ENCODE measurements around the genes MARCKS and FAM162B.

DNA sequence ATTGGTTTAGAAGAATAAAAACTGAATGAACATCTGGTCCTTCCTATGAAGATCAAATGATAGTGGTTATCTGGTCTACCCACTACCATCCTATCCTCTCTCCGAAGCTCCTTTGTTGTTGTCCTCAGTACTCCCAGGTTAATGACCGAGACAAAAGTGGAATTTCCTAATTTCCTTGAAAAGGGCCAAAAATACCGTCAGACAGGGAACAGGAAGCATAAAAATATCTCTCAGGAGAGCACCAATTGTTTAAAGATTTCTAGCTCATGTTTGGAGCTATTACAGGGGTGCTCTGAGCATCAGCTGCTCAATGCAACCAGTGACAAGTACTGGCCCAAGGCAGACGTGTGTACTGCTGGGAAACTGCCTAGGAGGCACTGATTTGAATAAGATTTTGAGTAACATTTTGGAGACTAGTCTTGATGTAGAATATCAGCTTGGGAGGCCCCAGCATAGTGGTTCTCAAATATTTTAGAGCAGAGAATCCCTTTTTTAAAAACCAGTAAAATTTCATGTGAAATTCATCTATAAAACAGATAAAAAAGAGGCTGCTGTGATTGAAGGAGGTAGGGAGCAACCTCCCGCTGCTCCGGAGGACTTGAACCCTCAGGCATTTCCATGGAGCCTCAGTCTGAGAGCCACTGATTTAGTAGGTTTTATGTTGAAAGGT lies 17.3 kb downstream of the LAMA4 start:
- PRO-cap: bidirectional peak, plus-strand start at position 310 of the sequence, minus-strand start at position 143 of the sequence
- RAMPAGE, long total RNA, 2 experiments: no peak in any of the 2 experiments

GRCh38 chr6:112296297-112296496 lies 41.8 kb upstream of the LAMA4 start:
- PRO-cap: no peak
- RAMPAGE, long total RNA, 2 experiments: no peak in any of the 2 experiments

DNA sequence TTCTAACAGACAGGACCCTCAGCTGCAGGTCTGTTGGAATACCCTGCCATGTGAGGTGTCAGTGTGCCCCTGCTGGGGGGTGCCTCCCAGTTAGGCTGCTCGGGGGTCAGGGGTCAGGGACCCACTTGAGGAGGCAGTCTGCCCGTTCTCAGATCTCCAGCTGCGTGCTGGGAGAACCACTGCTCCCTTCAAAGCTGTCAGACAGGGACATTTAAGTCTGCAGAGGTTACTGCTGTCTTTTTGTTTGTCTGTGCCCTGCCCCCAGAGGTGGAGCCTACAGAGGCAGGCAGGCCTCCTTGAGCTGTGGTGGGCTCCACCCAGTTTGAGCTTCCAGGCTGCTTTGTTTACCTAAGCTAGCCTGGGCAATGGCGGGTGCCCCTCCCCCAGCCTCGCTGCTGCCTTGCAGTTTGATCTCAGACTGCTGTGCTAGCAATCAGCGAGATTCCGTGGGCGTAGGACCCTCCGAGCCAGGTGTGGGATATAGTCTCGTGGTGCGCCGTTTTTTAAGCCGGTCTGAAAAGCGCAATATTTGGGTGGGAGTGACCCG lies 572.5 kb downstream of the RFPL4B start:
- PRO-cap: no peak
- RAMPAGE, long total RNA, 2 experiments: no peak in any of the 2 experiments

DNA sequence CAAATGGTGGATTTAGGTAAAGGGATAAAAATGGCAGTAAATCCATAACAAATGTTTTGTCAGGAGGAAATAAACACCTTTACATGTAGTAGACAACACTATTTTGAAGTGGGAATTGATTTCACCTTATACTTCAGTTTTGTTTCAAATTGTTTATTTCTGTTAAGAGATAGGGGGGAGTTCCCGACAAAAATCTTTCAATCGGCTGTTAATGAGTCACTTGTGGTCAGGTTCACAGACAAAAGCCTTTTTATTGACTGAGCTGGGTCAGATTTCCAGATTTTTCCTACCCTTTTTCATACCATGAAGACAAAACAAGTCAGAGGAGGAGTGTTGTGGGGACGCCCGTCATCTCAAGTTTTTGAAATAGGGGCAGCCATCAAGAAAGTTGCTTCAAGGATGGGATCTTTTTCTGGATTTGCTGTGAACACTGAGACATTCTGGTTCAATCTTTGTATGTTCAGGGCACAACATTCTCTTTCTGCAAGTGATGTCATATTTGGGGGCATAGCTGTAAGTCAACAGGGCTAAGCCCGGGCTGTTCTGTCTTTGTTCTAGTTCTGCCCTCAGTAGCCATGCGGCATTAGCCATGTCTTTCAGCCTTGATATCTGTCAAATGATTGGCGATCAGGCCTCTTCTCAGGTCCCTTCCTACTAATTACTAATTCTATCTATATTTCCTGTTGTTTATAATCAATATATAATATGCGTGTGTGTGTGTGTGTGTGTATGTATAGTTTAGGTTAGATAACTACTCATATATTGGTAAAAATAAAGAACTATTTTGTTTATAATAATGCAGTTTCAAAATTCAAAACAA lies 496.0 kb upstream of the MARCKS start:
- PRO-cap: unidirectional peak, plus-strand start at position 317 of the sequence
- RAMPAGE, long total RNA, 2 experiments: no peak in any of the 2 experiments

DNA sequence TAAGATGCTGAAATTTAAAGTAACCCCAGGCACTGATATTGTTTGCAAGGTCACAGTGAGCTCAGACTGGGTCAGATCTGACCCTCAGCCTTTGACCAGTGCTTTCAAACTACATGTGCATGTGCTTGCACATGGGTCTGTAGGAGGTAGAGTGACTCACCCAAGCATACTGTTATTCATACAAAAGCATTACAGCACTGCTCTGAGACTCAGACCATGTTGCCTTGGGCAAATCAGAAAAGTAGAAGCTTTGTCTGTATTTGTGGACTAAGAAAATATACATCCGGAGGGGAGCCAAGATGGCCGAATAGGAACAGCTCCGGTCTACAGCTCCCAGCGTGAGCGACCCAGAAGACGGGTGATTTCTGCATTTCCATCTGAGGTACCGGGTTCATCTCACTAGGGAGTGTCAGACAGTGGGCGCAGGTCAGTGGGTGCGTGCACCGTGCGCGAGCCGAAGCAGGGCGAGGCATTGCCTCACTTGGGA lies 326.3 kb upstream of the MARCKS start:
- PRO-cap: no peak
- RAMPAGE, long total RNA, 2 experiments: no peak in any of the 2 experiments

DNA sequence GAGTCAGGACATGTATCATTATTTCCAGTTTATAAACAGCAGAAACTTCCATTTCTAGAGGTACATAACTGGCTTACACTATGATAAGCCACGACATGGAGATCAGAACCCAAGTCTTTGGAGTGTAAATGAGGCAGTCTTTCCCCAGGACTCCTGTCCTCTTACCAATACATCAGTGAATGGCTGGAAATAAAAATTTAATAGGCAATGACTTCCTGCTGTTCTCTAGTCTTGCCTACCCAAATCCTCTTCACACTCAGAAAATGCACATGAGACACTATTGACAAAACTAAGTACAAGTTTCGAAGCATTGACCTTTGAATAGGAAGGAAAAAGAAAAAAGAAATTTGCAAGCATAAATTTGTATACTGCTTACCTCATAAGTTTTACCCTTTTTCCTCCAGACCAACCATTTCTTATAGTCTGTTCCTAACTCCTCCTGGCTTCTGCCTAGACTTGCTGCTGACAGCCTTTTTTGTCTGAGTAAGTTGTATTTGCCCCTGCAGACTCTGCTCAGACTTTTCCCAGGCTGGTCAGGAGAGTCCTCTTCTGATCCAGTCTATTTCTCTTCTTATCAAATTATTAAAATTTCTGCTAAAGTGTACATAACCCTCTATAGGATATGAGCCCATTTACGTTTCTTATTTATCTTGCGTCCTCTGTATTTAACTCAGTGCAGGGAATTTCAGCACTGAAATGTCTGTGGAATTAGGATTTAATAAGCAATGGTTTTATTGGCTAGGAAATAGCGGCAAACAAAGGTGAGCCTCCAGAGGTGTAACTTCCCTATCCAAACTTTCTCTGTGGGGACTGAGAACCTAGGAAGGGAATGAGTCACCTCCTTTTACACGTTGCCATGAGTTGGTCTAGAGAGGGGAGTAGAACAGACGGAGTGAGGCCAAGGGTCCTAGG lies 207.2 kb upstream of the MARCKS start:
- PRO-cap: no peak
- RAMPAGE, long total RNA, 2 experiments: no peak in any of the 2 experiments

DNA sequence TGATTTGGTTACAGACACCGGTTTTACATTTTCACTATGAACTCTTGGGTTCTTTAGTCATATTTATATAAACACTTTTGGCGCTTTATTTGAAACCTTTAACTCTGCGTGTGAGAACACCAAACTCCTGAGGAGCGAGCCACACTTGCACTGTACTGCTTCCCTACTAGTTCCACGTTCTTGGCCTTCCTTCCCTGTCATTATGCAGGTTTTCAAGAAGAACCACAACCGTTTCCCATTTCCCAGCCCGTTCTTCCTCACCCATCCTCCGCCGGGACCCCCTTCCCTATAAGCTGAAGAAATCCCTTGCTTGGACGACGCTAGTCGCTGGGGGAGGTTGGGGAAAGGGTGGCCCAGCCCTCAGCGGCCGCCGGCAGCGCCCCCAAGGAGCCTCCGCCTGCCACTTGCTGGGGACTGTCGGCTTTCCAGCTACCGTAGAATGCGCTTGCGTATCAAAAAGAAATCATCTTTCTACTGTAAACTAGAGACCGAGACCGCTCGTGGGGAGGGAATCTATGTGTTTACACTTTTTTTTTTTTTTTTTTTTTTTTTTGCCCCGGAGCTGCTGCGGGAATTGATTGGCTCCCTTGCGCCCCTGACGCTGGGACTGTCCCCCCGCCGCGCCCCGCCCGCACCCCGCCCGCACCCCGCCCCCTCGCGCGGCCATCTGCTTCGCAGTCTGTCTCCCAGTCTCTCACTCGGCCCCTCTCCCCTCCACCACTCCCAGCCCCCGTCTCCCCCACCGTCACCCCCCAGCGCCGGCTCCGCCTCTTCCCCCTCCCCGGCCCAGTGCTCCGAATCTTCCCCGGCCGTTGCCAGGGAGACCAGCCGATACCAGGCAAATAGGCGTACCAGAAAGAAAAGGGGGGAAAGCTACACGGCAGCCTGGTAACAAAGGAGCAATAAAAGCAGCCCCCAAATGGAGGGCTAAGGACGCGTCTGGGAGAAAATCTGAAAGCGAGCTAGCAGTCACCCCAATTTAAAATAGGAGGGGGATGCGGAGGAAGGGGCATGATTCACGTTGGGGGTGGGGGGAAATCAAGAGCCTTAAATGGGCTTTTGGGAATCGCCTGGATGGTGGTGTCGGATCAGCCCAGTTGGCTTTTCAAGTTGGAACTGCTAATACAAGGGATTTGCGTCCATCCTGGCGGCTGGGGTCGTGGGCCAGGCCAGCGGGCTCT lies 2.3 kb upstream of the MARCKS start:
- PRO-cap: bidirectional peak, plus-strand start at position 675 of the sequence, minus-strand start at position 443 of the sequence; bidirectional peak, plus-strand start at position 870 of the sequence, minus-strand start at position 722 of the sequence
- RAMPAGE, long total RNA, 2 experiments: no peak in any of the 2 experiments

GRCh38 chr6:113857123-113857580 lies at the start of gene MARCKS:
TSS of gene MARCKS (plus strand) at chr6:113857345.
- PRO-cap: bidirectional peak, plus-strand start at chr6:113857396, minus-strand start at chr6:113857276
- RAMPAGE, long total RNA, 2 experiments: start-site peak on the plus strand in 2 of 2 experiments, at chr6:113857339-113857400 at its widest, 21 to 81 reads per replicate

DNA sequence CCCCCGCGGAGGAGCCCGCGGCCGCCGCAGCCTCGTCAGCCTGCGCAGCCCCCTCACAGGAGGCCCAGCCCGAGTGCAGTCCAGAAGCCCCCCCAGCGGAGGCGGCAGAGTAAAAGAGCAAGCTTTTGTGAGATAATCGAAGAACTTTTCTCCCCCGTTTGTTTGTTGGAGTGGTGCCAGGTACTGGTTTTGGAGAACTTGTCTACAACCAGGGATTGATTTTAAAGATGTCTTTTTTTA lies 3.2 kb downstream of the MARCKS start:
- PRO-cap: no peak
- RAMPAGE, long total RNA, 2 experiments: no peak in any of the 2 experiments

DNA sequence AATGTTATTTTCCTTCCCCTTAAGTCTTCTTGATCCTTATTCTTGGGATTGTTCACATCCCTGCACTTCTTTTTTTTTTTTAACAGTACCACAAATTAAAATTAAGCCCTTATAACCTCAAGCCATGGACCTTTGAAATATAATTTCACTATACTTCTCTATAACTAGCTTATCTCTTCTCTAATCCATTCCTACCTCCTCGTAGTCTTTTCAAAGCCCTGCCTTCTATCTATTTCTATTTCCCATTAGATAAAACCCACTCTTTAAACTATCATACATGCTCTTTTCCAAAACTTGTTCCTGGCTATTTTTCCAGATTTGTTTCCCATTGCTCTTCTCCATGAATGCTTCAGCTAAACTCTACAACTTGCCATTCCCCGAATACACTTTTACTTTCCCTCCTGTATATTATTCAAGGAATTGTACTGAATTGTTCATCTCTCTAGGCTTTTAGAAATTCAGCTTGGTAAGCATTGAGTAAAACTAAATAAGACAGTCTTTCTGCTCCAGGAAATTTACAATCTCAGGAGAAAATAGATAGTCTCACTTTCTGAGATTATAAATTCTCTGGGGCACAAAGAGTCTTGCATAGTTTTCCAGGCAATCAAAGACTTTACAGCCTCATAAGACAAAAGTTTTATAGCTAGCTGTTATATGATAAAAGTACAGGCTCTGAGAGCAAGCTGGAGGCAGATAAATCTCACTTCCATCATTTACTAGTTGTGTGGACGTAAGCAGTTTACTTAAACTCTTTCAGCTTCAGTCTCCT lies 11.6 kb downstream of the FRK start:
- PRO-cap: no peak
- RAMPAGE, long total RNA, 2 experiments: no peak in any of the 2 experiments

DNA sequence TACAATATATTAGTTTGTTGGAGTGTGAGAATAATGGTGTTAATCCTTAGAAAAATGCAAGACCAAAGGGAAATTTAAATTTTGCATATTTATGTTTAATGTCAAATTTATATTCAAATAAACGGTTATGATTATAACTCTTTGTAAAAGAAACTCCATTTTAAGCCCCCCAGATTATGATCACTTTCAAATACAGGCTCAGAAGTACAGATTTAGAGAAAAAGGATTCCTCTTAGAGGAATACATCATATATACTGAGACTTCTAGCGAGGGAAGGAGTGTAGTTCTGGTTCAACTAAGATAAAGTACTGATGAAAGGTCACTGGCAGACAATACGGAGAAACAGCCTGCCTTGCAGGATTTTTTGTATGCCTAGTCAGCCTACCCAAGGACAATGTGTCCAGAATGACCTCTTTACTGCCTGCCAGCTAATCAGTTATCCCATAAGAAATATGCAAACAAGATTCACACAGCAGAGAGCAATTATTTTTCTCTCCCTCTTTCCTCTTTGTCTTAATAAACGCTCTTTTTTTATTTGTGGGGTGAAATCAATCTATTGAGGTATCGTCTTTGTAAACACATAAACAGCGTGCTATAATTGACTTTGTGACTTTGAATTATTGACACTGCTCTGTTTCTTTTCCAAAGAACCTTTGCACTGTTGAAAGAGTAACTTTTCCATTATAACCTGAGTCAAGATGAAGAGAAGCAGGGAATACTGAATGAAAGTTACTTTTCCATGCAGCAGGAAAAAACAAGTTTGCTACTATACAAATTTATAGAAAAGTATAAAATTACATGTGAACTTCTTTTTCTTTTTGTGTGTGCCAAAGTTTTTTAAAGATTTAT lies 1.4 kb upstream of the TSPYL4 start:
- PRO-cap: no peak
- RAMPAGE, long total RNA, 2 experiments: no peak in any of the 2 experiments

- PRO-cap: no peak
- RAMPAGE, long total RNA, 2 experiments: no peak in any of the 2 experiments
These were observed 7.9 kb downstream of the ZUP1 start for GRCh38 chr6:116660582-116661102.

GRCh38 chr6:116765045-116766101 lies at the start of gene FAM162B:
TSS of gene FAM162B (minus strand) at chr6:116765719.
- PRO-cap: no peak
- RAMPAGE, long total RNA, 2 experiments: no peak in any of the 2 experiments

GRCh38 chr6:117485316-117485858 lies 2.9 kb downstream of the DCBLD1 start:
- PRO-cap: no peak
- RAMPAGE, long total RNA, 2 experiments: no peak in any of the 2 experiments

GRCh38 chr6:117548782-117549279 lies 53.5 kb downstream of the GOPC start:
- PRO-cap: no peak
- RAMPAGE, long total RNA, 2 experiments: no peak in any of the 2 experiments

- PRO-cap: no peak
- RAMPAGE, long total RNA, 2 experiments: no peak in any of the 2 experiments
These were observed 52.9 kb downstream of the GOPC start for GRCh38 chr6:117549280-117549978.

DNA sequence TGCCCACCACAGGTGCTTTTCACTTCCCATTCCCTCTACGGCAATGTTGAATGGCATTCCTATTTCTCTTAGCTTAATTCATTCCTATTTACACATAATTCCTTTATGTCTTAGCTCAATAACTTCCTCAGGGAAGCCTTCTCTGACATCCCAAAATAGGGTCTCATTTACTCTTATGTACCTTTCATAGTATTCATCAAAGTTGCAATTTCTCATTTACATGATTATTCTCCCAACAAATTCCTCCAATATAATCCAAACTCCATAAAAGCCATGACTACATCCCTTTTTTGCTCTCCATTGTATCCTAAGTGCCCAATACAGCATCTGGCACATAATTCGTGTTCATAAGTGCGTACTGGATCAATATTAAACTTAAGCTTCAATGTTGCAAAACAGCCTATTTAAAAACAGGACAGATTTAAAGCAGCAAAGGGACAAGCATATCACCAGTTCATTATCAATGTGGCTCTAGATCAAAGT lies 8.0 kb downstream of the GOPC start:
- PRO-cap: no peak
- RAMPAGE, long total RNA, 2 experiments: no peak in any of the 2 experiments

DNA sequence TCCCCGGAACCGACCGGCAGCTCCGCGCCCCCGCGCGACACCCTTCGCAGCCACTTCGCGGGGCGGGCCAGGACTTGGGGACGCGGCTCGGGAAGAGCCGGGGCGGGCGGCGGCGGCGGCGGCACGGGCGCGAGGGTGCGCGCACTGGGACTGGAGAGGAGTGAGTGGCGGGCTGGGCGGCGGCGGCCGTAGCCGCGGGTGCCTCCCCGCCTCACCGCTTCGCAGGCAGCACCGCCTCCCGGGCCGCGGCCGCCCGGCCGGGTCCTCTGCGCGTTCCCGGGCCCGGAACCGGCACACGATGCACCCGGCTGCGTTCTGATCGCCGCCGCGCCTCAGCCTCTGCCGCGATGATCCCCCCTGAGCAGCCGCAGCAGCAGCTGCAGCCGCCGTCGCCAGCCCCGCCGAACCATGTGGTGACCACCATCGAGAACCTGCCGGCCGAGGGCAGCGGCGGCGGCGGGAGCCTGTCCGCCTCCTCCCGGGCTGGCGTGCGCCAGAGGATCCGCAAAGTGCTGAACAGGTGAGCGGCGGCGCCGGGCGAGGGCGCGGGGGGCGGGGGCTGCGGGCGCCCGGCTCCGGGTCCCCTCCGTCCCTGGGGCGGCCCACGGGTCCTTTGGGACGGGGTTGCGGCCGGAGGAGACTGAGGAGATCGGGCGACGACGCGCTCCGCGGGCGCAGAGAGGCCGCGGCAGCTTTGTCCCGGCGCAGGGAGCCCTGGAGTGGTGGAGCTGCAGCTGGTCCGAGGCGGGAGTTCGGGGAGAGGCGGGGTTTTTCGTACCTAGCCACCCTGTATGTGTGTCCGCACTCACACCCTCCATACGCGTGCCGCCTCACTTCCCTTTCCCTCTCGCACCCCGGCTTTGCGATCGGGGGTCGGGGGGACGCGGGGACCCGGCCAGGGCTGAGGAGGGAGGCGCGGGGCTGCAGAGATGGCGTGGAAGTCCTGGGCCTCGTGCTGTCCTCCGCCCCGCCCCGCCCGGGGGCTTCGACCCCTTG lies 614 bp downstream of the SLC35F1 start:
- PRO-cap: bidirectional peak, plus-strand start at position 163 of the sequence, minus-strand start at position 162 of the sequence
- RAMPAGE, long total RNA, 2 experiments: no peak in any of the 2 experiments

DNA sequence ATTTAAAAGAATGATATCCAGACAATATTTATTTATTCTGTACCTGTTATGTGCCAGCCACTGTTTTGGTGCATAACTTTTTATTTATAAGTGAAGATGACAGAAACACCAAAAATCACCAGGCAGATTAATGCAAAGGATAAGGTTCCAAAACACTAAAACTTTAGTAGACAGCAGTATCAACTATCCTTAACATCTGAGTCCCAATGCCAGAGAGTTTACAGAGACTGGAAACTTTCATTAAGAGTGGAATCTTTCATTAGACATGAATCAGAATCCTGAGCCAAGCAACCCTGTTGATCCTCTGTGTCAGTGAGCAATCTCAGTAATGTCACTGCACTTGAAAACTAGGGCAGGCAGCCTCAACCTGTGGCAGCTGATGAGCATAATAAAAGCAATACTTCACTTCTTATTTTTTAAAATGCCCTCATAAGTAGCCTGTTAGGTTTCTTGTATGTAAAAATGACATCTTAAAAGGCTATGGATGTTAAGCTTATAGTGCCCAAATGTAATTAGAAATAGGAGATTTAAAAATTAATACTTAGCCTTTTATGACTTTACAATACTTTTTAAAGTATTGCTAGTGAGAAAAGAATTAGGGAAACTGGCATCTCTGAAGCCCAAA lies 252.7 kb upstream of the PLN start:
- PRO-cap: unidirectional peak, minus-strand start at position 314 of the sequence
- RAMPAGE, long total RNA, 2 experiments: no peak in any of the 2 experiments

- PRO-cap: no peak
- RAMPAGE, long total RNA, 2 experiments: no peak in any of the 2 experiments
These were observed 47.1 kb upstream of the PLN start for GRCh38 chr6:118500808-118501652.